Measurements from ENCODE around the gene CD34.

GRCh38 chr1:207043889-207044813 is 6.9 kb downstream of the YOD1 start:
- RRBS: no CpG with 5 or more reads among the region's 3 CpGs

- RRBS: no CpG with 5 or more reads among the region's 6 CpGs
These were observed 4.7 kb upstream of the CD55 start for GRCh38 chr1:207316558-207317315.

DNA sequence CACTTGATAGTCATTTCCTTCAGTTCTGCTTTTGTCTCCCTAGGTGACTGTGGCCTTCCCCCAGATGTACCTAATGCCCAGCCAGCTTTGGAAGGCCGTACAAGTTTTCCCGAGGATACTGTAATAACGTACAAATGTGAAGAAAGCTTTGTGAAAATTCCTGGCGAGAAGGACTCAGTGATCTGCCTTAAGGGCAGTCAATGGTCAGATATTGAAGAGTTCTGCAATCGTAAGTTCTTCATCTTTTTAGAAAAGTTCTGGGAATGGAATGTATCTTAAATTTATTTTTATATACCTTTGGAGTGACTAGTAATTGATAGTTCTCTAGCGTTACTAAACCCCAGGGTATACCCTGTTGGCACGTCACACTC is 846 bp downstream of the CD55 start:
- RRBS: no CpG with 5 or more reads among the region's 7 CpGs

DNA sequence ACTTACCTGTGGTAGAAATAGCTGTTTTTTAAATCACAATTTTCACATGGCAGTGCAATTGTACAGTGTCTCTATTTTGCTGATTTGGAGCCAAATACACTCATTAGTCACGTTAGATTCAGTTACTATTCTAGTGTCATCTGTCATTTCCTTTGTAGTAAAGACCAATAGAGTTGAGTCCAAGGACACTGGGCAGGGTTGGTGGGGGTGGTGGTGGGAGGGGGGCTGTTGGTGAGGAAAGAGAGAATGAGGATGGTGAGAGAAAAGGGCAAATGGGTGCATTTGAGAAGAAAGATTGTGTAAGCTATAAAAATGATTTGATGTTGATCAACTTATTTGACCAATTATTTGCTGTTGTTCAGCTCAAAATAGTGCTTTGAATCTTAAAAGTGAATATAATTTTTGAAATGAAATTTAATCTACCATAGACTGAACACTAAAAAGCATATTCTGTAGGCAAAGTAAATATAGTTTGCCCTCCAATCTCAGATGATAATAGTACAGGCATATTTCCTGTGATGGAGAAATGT is 33.7 kb downstream of the CD55 start:
- RRBS: no CpG with 5 or more reads among the region's 1 CpG

- RRBS: no CpG with 5 or more reads among the region's 4 CpGs
These were observed 41.1 kb downstream of the CD55 start for GRCh38 chr1:207362375-207363202.

GRCh38 chr1:207363216-207364350 is 42.1 kb downstream of the CD55 start:
- RRBS: no CpG with 5 or more reads among the region's 7 CpGs

DNA sequence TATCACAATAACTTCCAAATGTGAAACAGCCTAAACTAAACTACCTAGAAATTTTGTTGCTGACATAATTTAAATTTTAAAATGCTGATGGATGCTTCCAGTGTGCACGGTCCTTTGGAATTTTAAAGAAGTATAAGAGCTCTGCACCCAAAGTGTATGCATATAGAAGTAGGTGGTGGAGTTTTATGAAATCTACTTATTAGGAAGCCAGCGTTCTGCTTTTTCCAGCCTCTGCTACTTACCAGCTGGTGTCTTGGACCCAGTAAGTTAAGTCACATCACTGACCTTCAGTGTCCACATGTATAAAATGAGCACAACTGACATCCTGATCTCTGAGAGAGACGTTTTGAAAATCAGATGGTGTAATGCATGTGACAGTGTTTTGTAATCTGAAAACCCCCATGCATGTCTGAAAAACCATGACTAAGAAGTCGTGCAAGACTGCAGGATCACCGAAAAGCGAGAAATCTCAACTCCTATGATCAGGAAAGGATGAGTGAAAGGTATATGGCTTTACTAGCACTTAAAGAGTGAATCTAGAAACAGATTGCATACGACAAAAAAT is 1.9 kb downstream of the CR1 start:
- RRBS: no CpG with 5 or more reads among the region's 7 CpGs

DNA sequence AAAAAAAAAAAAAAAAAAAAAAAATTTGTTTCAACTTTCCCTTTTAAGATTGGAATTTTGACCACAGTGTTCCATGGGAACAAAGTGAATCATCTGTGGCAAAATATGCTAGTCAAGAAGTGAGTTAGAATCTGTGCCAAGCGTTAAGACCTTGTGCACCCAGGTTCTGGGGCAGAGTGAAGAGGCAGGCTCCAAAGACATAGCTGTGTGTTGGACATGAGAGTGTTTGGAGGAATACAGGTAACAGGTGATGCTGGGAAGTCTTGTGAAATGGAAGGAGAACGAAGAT is 14.4 kb upstream of the CD46 start:
- RRBS: no CpG with 5 or more reads among the region's 2 CpGs

GRCh38 chr1:207755953-207756695 is 4.3 kb downstream of the CD46 start:
- RRBS: no CpG with 5 or more reads among the region's 2 CpGs

GRCh38 chr1:207766386-207766853 is 14.6 kb downstream of the CD46 start:
- RRBS: no CpG with 5 or more reads among the region's 1 CpG

- RRBS: no CpG with 5 or more reads among the region's 52 CpGs
These were observed 66.2 kb downstream of the CD46 start for GRCh38 chr1:207817654-207818896.

- RRBS: 37% methylated on average over 1 of the region's 60 CpGs
These were observed at the start of gene CD34 for GRCh38 chr1:207910611-207911679. TSS of gene CD34 (minus strand) at chr1:207911125.

DNA sequence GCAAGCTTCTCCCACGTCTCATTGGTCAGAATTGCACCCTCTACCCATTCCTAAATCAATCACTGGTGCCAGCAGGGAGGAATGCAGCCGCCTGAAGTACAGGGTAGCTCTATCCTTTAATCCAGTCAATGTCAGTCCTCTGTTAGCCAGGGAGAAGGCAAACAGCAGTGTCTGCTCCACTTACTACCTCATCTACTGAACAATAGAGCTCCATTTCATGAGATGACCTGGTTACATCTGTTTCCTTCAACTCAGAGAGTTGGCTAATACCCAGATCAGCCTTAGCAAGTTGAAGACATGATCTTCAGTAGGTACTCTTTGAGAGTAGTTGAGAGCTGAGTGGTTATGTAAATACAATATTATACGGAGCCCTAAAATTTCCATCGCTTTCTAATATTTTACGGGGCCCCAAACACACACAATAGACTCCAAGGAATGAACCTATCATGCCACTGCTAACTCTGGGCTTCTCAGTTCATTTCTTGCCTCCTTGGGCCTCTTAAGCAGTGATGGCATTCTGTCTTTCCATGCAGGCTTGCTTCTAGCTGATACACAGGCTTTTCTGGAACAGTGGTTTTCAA is 46.1 kb upstream of the CD34 start:
- RRBS: no CpG with 5 or more reads among the region's 5 CpGs

- RRBS: no CpG with 5 or more reads among the region's 6 CpGs
These were observed 66.6 kb downstream of the PLXNA2 start for GRCh38 chr1:208177479-208178184.

DNA sequence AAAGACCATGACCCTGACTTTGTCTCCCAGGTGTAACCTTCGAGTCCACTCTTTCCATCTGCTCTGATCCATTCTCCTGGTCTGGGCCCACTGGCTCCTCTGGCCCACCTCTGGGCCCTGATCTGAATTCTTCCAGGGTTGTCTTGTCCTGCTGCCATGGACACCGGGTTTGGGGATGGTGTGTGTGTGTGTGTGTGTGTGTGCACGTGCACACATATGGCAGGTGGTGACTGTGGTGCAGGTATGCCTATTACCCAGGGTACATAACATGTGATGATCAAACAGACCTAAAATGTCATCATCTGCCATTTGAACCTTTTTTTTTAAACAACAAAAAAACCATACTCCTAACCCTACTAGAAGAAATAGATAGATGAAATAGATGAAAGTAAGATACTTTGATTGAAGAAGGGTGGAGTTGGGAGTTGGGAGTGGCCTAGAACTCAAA is 52.0 kb downstream of the PLXNA2 start:
- RRBS: no CpG with 5 or more reads among the region's 3 CpGs

DNA sequence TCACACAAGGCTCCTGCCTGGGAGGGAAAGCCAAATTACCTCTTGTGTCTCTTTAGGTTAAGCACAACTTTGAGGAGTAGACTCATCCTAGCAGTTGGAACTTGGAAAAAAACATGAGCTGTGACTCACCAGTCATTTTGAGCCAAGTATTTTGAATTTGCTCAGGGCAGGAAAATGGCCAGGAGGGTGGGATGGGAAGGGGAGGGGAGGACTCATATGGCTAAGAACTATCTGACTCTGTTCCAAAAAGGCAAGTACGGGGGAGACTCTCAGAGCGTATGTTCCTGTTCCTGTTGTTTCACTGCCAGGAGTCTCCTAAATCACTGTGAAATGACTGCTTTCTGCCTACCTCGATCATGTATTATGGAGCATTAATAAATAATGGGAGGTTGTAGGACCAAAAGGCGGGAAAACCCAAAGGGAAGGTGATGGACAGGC is 214.3 kb upstream of the CAMK1G start:
- RRBS: no CpG with 5 or more reads among the region's 4 CpGs

- RRBS: no CpG with 5 or more reads among the region's 5 CpGs
These were observed 153.5 kb upstream of the CAMK1G start for GRCh38 chr1:209429910-209430548.

DNA sequence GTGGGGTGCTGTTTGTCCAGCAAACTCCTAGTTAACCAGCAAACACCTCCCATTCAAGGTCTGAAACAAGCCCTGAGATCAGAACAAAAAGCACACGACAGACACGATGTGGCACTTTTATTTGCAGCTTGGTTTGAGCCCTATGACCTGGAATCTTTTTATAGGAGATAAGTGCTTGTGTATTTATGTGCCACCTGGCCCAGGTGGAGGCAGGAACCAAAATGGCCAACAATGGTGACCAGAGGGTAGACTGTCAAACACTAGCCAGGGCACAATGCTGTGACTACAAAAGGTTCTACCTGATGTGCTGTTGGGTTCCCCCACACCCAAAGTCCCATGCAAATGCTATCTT is 149.7 kb upstream of the CAMK1G start:
- RRBS: no CpG with 5 or more reads among the region's 2 CpGs

DNA sequence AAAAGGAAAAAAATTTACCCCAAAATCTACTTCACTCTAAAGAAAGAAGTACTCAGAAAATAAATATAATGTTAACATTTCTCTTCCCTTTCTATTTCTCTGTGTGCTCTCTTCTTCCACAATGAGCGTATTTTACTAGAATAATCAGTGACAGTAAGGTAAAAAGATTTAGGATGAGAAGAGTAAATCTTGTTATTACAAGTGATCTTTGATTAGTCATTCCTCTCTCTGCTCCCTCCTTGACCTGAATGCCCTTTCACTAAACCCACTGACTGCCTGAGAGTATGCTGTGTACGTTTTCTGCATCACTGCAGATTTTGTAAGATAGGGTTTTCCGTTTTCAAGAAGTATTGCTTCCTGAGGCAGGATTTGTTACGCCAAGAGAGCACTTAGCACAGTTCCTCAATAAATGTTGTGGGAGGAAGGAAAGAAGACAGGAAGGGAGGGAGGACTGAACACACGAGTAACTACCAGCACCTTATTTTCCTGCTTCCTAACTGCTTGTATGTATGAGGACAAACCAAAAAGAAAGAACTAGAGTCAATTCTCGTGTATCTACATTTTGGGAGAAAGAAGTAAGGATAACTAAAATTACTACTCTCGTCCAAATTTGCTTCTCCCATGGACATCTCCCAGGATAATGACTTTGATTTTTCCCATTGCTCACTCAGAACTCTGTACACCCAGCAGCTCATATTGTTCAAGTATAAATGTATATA is 7.7 kb upstream of the LAMB3 start:
- RRBS: no CpG with 5 or more reads among the region's 7 CpGs

Measured in GM06990 (cell line).